Cerebral cortex (tissue), 2 donors: ENCODE measurements around the gene AZI2.

- PRO-cap, 2 experiments = no peak in any of the 2 experiments
Measured at GRCh38 chr3:28337660-28338147, 10.8 kb upstream of the ZCWPW2 start.

GRCh38 chr3:28348336-28349310 lies at the start of gene AZI2:
TSS of gene AZI2 (minus strand) at chr3:28348824.
- PRO-cap, 2 experiments = peak in 1 of 2 experiments; most common plus-strand start chr3:28348530 (in 1); most common minus-strand start chr3:28348586 (in 1)

- PRO-cap, 2 experiments = no peak in any of the 2 experiments
Measured at GRCh38 chr3:29318508-29318984, 37.7 kb downstream of the RBMS3 start.

DNA sequence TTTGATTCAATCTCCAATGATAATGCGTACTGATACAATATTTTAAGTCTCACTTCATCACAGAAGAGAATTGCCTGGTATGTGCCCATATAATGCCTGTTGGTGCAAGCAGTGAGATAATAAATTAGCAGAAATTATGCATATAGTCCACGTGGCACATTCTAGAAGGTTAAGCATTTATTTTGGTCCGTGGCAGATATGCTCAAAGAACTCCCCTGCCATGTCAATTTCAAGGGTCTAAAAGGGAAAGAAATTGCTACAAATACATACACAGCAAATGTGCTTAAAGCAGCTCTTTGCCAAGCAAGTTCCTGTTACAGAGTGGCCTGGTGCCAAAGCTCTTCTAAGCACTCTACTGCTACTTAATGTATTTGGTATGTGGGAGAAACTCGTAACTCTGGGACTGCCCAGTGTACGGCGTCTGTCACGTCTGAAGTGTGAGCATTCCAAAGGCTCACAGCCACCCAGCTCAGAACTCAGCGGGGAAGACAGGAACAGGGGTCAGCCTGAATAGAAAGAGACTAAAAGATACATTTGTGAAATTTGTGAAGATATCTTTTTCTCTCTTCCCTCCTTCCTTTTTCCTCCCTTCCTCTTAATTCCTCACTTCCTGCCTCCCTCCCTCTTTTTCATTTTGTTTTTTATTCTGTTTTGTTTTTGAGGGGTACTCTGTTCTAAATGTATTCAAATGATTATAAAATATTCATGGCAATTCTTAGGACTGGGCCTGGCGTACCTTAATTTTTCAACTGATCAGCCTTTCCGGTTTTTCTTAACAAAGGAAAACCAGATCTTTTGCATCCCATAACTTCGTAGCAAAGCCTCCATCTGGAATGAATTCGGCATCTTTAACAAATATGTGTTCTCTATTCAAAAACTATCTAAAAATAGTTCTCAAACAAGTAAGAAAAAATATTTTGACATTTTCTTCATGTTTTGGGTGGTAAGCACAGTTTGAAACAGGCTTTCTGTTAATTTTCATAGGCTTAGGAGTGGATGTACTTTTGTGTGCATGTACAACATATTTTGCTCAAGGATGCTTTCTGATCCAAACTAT lies 54.7 kb downstream of the RBMS3 start:
- PRO-cap, 2 experiments = no peak in any of the 2 experiments

DNA sequence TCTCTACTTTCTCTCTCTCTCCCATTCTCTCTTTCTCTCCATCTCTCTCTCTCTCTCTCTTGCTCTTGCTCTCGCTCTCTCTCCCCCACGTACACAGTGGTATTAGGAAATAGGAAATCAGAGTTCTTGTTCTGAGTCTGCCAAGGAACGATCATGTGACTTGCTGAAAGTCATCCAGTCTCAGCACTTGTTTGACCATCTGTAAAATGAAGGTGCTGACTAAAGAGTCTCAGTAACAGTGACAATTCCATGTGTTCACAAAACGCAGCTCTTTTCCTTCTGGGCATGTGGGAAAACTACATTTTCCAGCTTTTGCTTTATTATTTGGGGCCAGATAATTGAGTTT lies 445.0 kb upstream of the TGFBR2 start:
- PRO-cap, 2 experiments = no peak in any of the 2 experiments

GRCh38 chr3:30285831-30286559 lies 320.4 kb upstream of the TGFBR2 start:
- PRO-cap, 2 experiments = no peak in any of the 2 experiments

- PRO-cap, 2 experiments = no peak in any of the 2 experiments
Measured at GRCh38 chr3:30473356-30473866, 133.0 kb upstream of the TGFBR2 start.

- PRO-cap, 2 experiments = peak in 1 of 2 experiments; most common minus-strand start chr3:30474981 (in 1)
Measured at GRCh38 chr3:30474709-30475073, 131.7 kb upstream of the TGFBR2 start.

DNA sequence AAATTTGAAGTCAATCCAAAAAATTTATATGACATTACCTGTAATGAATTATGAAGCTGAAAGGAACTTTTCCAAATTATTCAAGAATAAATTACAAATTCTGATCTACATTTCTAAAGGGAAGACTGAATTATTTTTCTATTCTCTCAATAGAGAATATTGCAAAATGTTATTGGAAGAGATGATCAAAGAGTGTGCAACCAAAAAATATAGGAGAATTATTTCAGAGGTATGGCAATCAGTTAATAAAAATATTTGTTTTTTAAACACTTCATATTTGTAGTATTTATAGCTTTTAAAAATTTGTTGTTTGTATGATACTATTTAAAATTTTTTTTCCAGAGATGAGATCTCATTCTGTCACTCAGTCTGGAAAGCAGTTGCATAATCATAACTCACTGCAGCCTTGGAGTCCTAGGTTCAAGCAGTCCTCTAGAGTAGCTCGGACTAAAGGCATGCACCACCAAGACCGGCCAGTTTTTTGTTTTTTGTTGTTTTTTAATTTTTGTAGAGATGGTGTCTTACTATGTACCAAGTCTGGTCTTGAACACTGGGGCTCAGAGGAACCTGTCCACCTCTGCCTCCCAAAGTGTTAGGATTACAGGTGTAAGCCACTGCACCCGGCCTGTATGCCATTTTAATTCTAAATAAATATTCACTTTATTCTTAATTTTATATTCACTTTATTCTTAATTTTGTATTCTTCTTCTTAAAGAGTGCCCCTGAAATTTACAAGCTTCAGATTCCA lies 9.2 kb downstream of the TGFBR2 start:
- PRO-cap, 2 experiments = no peak in any of the 2 experiments

- PRO-cap, 2 experiments = peak in 1 of 2 experiments; most common plus-strand start chr3:30658858 (in 1)
Measured at GRCh38 chr3:30658408-30659059, 52.1 kb downstream of the TGFBR2 start.

- PRO-cap, 2 experiments = no peak in any of the 2 experiments
Measured at GRCh38 chr3:30671412-30672536, 65.4 kb downstream of the TGFBR2 start.

GRCh38 chr3:30680506-30681366 lies 74.3 kb downstream of the TGFBR2 start:
- PRO-cap, 2 experiments = peak in 1 of 2 experiments; most common plus-strand start chr3:30680989 (in 1); most common minus-strand start chr3:30680862 (in 1)

GRCh38 chr3:31232328-31233222 lies 300.1 kb upstream of the STT3B start:
- PRO-cap, 2 experiments = no peak in any of the 2 experiments

- PRO-cap, 2 experiments = no peak in any of the 2 experiments
Measured at GRCh38 chr3:31285818-31286096, 247.0 kb upstream of the STT3B start.

GRCh38 chr3:31532241-31532492 lies 558 bp upstream of the STT3B start:
- PRO-cap, 2 experiments = peak in 1 of 2 experiments; most common minus-strand start chr3:31532382 (in 1)

- PRO-cap, 2 experiments = no peak in any of the 2 experiments
Measured at GRCh38 chr3:31535887-31536354, 3.2 kb downstream of the STT3B start.

GRCh38 chr3:31592806-31593277 lies 60.1 kb downstream of the STT3B start:
- PRO-cap, 2 experiments = no peak in any of the 2 experiments

- PRO-cap, 2 experiments = no peak in any of the 2 experiments
Measured at GRCh38 chr3:31704864-31705296, 172.2 kb downstream of the STT3B start.

DNA sequence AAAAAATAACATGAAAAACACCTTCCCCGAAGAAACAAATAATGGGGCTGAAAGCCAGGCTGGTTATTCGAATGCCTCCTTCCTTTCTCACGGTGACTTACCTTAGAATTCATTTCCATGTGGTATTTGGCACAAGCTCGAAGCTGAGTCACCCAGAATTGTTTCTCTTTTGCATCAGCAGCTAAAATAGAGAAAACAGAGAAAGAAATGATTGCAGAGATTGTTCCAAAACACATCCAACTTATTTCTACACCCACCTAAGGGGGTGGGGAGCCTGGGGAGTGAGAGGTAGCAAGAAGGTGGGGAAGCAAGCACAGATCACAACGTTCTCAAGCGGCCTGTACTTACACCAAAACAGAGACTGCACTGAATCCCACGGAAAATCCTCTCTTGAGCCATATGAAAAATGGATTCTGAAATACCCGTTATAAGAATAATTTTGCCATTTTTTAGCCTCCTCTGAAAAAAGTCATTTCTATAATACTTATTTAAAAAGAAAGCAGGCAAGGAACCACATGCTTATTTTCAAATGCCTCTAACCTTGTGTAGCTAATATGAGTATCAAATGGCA lies 104.6 kb downstream of the OSBPL10 start:
- PRO-cap, 2 experiments = no peak in any of the 2 experiments

GRCh38 chr3:31960944-31961648 lies 20.0 kb downstream of the OSBPL10 start:
- PRO-cap, 2 experiments = peak in 1 of 2 experiments; most common plus-strand start chr3:31961302 (in 1)